Left lung (tissue), 1 donor: ENCODE measurements around the genes ST8SIA6, HACD1 and MRC1.

DNA sequence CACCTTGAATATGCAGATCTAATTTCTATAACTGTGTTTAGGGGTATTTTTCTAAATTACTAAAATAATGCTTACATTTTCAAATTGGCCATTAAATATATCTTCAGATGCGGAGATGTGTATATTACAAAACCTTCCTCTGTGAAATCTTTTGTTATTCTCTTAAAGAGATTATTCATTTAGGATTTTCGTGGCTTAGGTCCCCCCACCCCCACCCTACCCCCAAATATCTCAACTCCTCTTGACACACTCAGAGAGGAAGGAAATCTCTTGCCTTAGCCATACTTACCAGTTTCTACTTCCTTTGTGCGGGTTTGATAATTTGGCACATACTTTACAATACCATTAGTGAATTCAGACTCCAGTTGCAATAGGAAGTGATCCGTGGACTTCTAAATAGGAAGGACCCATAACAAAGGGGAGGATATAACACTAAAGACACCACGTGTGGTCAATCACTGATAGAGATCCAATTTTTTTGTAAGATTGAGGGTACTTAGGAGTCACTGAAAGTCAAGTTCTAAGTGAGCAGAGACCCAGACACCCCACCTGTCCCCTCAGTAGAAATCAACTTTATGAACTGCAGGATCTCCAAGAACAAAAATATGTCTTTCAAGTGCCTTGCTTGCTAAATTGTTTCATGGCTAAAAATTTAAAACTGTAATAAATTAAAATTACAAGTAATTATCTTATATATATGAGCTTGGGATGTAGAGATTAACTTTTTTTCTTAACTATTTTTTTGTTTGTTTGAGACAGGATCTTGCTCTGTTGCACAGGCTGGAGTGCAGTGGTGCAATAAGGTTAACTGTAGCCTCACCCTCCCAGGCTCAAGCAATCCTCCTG lies 105.6 kb downstream of the CUBN start:
- PRO-cap = no peak

- PRO-cap = no peak
Measured at GRCh38 chr10:17212698-17213348, 11.4 kb upstream of the TRDMT1 start.

- PRO-cap = no peak
Measured at GRCh38 chr10:17237081-17237872, 9.2 kb downstream of the VIM start.

DNA sequence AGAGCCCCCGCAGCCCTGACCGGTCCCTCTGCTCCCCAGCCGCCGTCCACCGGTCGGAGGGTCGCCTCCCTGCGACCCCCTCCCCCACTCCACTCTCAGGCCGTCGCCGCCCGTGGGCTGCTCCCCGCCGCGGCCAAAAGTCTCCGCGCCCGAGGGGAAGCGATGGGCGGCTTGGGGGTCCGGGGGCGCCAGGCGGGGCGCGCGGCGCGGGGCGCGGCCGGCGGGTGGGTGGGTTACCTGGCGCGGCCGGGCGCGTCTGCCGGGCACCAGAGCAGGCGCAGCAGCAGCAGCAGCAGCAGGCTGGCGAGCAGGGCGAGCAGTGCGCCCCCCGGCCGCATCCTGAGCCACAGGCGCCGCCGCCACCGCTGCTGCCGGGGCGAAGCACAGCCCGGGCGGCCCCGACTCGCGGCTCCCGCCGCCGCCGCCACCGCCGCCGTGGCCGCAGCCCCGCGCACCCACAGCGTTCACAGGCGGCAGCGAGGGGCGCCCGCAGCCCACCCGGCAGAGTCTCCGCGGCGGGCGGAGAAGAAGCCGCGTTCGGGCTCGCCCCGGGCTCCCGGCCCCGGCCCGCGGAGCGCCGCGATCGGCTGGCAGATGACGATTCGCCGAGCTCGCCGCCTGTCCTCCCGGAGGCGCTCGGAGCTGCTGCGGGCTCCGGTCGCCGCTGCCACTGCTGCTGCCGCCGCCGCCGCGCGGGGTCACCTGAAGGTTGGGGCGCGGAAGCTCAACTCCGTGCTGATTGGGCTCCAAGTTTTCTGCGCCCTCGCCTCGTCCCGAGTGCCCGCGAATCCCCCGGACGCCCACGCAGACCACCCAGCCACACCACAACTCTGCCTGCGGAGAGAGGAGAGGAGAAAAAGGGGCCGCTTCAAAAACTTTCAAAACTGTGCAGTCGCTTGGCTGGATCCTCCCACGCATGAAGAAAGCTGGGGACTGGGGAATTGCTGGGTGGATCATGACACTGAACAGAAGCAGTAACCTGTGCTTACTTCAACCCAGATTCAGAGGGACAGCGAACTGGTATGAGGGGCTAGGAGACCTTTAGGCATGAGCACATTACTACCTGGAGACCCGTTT lies at the start of gene ST8SIA6:
ST8SIA6 (minus strand) TSS at position 678 of the 1,077 bp plus-strand sequence.
- PRO-cap = bidirectional peak, plus-strand start at position 504 of the sequence, minus-strand start at position 318 of the sequence; bidirectional peak, plus-strand start at position 593 of the sequence, minus-strand start at position 596 of the sequence

DNA sequence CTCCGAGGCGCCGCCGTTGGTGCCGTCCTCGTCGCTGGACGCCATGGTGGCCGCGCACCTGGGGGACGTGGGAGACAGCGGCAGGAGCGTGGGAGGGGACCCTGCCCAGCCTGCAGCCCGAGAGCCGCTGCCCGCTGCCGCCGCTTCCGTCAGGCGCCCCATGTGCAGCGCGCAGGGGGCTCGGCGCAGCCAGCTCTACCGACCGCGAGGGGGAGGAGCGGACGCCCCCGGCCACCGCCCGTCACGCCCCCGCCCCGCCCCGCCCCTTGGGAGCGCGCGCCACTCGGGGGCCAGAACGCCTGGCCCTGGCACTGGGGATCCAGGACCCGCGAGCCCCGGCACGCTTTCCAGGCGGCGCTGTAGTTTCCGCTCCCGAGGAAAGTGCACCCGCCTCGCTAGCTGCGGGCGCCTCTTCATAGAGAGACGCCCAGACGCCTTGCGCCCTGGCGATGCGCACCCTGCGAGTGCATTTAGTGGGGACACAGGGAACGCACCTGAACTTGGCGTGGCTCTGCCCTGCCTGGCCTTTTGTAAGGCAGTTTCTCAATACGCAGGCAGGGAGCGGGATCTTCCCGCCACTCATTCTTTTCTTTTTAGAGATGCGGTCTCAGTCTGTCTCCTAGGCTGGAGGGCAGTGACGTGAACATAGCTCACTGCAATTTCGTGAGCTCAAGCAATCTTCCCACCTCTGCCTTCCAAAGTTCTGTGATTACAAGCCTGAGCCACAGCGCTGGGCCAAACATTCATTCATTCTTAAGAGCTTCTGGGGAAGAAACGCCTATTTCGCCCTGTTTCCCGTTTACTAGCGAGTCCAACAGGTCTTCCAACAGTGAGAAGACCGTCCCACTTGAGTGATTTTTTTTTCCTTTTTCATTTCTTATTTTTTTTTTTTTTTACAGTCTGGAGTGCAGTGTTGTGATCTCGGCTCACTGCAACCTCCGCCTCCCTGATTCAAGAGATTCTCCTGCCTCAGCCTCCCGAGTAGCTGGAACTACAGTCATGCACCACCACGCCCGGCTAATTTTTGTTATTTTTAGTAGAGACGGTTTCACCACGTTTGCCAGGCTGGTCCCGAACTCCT lies at the start of gene HACD1:
HACD1 (minus strand) TSS at position 197 of the 1,081 bp plus-strand sequence.
- PRO-cap = bidirectional peak, plus-strand start at position 311 of the sequence, minus-strand start at position 197 of the sequence

DNA sequence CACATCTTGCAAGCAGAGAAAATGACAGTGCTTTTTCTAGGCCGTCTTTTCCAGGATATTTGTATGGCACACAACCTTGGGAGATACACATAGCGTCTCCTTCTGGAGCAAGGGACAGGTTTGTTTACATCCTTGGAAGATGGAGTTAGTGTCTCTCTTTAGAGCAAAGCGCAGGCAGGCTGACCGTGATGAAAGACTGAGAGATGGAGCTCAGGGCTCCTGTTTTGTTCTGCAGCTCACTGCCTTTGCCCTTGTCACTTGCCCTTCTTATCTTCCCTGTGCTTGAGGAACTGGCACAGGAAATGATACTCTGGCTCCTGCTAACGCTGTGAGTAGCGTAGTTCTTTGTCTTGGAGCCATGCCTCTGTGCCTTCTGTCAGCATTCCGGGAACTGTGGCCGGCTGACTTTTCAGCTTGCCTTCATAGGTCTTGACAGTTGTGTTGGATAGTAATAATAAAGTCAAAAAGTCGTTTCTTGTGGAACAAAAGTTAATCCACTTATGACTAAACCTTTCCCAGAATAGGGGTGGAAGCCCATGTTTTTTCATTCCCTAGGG lies 16.9 kb upstream of the TMEM236 start:
- PRO-cap = no peak

- PRO-cap = bidirectional peak, plus-strand start at chr10:17809378, minus-strand start at chr10:17809064; unidirectional peak, plus-strand start at chr10:17809502; bidirectional peak, plus-strand start at chr10:17809780, minus-strand start at chr10:17809769
Measured at GRCh38 chr10:17808877-17809871, at the start of gene MRC1. TSS of gene MRC1 (plus strand) at chr10:17809348.

GRCh38 chr10:18215174-18215435 lies 74.9 kb downstream of the CACNB2 start:
- PRO-cap = no peak

- PRO-cap = no peak
Measured at GRCh38 chr10:18401713-18402214, 249.6 kb downstream of the NSUN6 start.

- PRO-cap = no peak
Measured at GRCh38 chr10:18413870-18414593, 237.4 kb downstream of the NSUN6 start.

DNA sequence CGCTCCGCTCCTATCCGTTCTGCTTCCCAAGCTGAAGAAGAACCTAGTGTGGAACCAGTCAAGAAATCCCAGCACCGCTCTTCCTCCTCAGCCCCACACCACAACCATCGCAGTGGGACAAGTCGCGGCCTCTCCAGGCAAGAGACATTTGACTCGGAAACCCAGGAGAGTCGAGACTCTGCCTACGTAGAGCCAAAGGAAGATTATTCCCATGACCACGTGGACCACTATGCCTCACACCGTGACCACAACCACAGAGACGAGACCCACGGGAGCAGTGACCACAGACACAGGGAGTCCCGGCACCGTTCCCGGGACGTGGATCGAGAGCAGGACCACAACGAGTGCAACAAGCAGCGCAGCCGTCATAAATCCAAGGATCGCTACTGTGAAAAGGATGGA lies 112.1 kb downstream of the NSUN6 start:
- PRO-cap = no peak

DNA sequence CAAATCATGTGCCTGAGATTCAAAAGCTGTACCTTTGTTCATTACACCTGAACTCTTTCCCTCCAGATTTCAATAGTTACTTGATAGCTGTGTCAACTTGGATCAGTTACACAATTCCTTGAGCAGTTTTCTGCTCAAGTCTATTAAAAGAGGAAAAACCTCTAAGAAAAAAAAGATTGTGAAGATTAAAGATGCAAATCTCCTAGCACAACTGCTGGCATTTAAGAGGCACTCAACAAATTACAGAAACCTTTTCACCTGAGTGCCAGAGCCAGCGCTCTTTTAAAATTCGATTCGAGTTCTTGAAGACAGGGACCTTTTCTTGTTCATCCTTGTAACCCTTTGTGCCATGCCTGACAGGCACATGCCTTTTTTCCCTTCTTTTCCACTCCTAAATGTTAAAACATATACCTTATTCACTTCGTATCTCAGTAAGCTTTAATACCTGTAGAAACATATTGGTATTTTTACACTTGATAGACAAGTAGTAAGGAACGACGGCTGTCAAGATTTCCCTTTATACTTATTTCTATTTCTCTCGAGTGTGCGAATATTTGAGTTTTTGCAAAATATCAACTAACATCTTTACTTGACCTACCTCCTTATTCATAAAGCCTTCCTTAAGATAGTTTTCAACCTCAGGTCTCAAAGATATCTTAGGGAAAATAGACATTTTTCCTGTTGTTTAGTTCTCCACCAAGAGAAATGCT lies 701 bp downstream of the NSUN6 start:
- PRO-cap = no peak

DNA sequence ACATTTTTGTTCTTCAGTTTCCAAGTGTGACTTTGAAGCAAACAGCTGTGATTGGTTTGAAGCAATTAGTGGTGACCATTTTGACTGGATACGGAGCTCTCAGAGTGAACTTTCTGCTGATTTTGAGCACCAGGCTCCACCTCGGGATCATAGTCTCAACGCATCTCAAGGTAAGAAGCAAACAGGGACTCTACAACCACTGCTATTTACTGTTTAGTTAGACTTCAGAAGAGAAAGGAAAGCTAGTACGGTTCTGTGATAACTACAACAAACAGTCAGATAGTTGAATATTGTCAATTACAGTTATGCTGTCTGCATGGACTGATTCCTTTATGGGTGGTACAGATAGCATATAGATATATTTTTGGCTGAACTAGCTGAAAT lies 155.1 kb downstream of the MALRD1 start:
- PRO-cap = unidirectional peak, plus-strand start at position 107 of the sequence

DNA sequence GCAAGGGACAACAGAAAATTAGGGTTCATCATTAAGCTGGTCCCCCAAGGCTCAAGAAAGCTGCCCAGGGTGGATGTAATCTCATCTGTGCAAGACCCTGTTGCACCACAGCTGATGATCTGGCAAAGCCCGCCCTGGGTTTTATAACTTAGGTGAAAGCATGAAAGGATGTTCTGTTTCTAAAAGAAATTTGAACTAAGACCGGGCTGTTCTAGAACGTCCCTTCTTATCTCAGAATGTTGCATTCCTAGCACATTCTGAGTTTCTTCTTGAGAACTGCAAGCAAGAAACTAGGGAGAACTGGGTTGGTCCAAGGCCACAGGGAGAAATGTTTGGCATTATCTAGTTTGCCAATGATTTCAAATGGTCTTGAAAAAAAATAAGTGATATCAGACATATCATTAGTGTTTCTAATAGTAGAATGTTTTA lies 358.8 kb upstream of the PLXDC2 start:
- PRO-cap = no peak

- PRO-cap = unidirectional peak, minus-strand start at chr10:19629717
Measured at GRCh38 chr10:19629590-19630026, 186.6 kb upstream of the PLXDC2 start.

- PRO-cap = no peak
Measured at GRCh38 chr10:19789720-19790159, 26.5 kb upstream of the PLXDC2 start.

GRCh38 chr10:19815143-19815752 lies 984 bp upstream of the PLXDC2 start:
- PRO-cap = bidirectional peak, plus-strand start at chr10:19815862, minus-strand start at chr10:19815682

DNA sequence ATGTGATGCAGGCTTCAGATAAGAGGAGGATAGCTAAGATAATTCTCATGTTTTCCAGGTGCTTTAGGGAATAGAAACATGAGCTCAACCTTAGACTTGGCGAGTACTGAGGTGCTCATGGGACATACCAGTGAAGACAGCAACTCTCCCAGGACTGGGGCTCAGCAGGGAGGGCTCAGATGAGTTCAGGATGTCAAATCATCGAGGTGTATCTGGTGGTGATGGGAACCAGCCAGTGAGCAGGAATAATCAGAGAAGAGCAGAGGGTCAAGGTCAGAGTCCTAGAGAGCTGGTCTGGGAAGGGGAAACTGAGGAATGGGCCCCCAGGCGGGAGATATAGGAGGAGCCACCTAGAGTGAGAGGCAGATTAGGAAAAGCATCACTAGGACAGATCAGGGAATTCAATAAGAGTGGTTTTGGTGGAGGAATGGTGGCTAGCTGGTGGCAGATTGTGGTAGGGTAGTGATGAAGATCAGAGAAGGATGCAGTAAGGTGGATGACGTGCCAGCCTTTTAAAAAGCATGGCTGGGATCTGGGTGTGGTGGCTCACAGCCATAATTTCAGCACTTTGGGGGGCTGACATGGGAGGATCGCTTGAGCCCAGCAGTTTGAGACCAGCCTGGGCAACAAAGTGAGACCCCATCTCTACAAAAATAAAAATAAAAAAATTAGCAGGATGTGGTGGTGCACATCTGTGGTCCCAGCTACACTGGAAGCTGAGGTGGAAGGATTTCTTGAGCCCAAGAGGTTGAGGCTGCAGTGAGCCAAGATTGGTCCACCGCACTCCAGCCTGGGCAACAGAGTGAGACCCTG lies 19.3 kb downstream of the PLXDC2 start:
- PRO-cap = no peak

DNA sequence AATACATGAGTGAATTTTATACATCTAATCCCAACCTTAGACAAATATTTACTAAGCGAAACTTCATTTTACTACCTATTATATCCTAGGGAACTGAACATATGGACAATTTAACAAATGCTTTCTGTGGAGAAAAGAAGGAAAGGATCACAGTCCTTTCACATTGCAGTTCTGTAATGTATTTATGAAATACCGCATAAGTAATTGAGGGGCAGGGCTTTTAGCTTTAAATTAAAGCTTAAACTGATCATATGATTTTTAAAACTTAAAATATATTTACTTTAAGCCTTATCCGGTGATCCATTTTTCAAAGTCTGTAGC lies 275.7 kb downstream of the PLXDC2 start:
- PRO-cap = no peak

GRCh38 chr10:20122122-20122804 lies 306.0 kb downstream of the PLXDC2 start:
- PRO-cap = no peak